Cardiac muscle cell (in vitro differentiated cells and primary cell): ENCODE data around the gene DET1.

DNA sequence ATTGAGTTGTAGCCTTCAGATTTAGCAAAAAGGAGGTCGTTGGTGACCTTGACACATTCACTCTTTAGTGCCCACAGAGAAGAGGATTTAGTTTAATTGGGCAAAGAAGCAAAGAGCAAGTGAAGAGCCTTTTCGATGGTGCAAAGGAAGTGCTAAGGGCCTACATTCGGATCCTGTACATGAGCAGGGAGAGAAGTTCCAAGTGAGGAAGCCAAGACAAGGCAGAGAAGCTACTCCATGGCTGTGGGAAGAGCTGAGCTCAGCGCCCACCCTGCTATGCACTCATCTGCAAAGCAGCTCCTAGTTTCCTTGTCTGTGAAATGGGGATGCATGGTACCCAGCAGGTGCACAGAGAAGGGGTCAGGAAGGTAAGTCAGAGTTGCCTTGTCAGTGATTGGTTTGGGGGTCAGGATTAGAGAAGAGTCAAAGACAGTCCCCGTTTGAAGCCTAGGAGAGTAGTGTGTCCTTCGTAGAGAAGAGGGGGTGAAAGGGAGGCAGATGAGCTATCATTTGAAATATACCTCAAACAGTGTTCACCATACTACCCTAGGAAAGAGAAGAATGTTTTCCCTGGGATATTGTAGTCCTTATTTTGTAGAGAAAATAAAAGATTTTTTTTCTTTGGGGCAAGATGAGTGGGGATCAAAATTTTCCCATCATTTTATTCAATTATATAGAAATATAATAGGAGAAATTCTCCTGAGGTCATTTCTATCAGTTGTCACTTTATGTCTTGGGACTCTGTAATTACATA is 126.6 kb downstream of the PDE8A start:
- RAMPAGE, long total RNA = no peak
- RRBS = no CpG with 5 or more reads among the region's 6 CpGs

GRCh38 chr15:85120421-85121139 is 138.9 kb downstream of the PDE8A start:
- RAMPAGE, long total RNA = no peak
- RRBS = no CpG with 5 or more reads among the region's 5 CpGs

GRCh38 chr15:85380232-85380469 is 252 bp upstream of the AKAP13 start:
- RAMPAGE, long total RNA = no peak
- RRBS = no CpG with 5 or more reads among the region's 10 CpGs

- RAMPAGE, long total RNA = no peak
- RRBS = no CpG with 5 or more reads among the region's 3 CpGs
Measured at GRCh38 chr15:85381571-85381799, 1.1 kb downstream of the AKAP13 start.

DNA sequence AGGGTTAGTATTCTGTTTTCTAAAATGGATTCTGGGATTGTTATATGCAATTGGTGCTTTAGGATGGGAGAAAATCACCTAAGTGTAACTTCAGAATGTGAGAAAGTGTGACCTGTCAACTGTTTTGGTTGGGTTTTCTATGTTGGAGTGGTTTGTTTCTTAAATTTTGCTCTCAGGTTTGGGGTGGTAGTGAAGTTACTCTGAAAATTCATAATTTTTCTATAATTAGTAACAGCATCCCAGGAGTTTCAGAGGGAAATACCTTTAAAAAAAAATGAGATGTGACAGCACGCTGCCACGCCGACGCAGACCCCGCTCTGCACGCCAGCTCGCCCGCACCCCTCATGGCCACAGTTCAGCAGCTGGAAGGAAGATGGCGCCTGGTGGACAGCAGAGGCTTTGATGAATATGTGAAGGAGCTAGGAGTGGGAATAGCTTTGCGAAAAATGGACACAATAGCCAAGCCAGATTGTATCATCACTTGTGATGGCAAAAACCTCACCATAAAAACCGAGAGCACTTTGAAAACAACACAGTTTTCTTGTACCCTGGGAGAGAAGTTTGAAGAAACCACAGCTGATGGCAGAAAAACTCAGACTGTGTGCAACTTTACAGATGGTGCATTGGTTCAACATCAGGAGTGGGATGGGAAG is 34.6 kb downstream of the AKAP13 start:
- RAMPAGE, long total RNA = no peak
- RRBS = no CpG with 5 or more reads among the region's 11 CpGs

DNA sequence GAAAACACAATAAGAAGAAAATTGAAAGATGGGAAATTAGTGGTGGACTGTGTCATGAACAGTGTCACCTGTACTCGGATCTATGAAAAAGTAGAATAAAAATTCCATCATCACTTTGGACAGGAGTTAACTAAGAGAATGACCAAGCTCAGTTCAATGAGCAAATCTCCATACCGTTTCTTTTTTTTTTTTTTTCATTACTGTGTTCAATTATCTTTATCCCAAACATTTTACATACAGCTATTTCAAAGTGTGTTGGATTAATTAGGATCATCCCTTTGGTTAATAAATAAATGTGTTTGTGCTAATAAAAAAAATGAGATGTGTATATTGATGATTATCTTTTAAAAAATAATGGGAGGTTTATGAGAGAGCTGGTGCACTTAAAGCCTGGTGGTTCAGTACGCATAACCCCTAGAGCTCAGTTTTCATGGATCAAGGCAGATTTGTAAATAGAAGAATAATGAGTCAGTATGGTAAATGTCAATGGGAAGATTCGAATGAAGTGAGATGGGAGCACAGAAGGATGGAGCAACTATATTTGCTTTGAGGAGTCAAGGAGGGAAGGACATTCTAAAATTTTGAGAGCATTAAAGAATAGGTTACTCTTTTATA is 35.2 kb downstream of the AKAP13 start:
- RAMPAGE, long total RNA = no peak
- RRBS = no CpG with 5 or more reads among the region's 4 CpGs

- RAMPAGE, long total RNA = no peak
- RRBS = no CpG with 5 or more reads among the region's 7 CpGs
Measured at GRCh38 chr15:85443546-85444376, 63.4 kb downstream of the AKAP13 start.

DNA sequence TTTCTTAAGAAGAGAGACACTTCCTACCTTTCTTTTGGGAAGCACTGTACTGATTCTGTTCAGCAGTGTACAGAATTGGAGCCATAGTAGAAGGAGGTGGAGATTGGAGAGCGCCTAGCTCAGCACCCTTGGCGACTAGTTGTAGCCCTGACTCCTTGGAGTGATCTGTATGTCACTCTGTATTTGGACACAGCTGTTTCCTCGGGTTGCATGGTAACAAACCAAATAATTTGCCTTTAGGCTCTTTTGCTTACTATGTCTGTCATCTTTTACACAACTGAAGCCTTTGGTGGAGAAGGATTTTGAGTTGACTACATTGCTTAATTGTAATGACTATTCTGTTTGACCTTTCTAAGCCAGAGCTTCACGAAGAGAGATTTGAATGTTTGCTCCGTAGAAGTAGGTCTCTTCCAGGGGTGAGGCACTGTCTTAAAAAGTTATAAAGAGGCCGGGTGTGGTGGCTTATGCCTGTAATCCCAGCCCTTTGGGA is 77.1 kb downstream of the AKAP13 start:
- RAMPAGE, long total RNA = no peak
- RRBS = no CpG with 5 or more reads among the region's 6 CpGs

DNA sequence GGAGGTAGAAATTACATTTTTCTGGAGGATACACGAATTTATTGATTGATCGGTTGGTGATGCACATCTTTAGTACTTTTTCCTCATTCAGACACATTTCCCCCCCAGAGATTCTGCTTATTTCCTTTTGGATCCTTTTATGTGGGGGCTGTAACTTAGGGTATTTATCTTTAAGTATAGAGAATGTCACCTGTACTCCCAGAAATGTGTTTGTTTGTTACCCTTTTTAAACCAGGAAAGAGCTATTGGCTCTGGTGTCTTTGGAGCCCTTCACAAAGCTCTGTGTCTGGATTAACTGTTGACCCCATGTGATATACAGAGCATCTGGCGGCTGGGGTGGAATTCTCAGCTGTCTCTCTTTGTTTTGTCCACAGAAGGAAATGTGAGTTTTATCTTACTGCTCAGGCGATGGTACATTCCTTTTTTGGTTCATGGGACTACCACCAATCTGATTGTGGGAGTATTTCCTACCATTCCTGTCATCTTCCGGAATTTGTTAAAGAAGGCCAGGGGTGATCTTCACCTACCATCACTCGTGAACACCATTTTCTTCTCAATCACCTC is 120.3 kb downstream of the AKAP13 start:
- RAMPAGE, long total RNA = no peak
- RRBS = no CpG with 5 or more reads among the region's 6 CpGs

DNA sequence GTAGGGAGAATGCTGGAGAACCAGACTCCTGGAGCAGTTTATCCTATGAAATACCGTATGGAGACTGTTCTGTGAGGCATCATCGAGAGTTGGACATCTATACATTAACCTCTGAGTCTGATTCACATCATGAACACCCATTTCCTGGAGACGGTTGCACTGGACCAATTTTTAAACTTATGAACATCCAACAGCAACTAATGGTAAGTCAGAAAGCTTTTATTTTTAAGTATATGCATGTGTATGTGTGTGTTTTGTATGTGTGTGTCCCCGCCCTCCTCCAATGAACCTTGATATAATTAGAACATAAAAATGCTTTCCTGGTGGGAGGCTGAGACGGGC is 194.7 kb downstream of the AKAP13 start:
- RAMPAGE, long total RNA = no peak
- RRBS = no CpG with 5 or more reads among the region's 5 CpGs

- RAMPAGE, long total RNA = no peak
- RRBS = no CpG with 5 or more reads among the region's 9 CpGs
Measured at GRCh38 chr15:85619907-85620655, 174.6 kb downstream of the KLHL25 start.

GRCh38 chr15:85621795-85622559 is 172.7 kb downstream of the KLHL25 start:
- RAMPAGE, long total RNA = no peak
- RRBS = no CpG with 5 or more reads among the region's 6 CpGs

GRCh38 chr15:85655179-85655825 is 139.4 kb downstream of the KLHL25 start:
- RAMPAGE, long total RNA = no peak
- RRBS = 60% methylated on average over 3 of the region's 13 CpGs

DNA sequence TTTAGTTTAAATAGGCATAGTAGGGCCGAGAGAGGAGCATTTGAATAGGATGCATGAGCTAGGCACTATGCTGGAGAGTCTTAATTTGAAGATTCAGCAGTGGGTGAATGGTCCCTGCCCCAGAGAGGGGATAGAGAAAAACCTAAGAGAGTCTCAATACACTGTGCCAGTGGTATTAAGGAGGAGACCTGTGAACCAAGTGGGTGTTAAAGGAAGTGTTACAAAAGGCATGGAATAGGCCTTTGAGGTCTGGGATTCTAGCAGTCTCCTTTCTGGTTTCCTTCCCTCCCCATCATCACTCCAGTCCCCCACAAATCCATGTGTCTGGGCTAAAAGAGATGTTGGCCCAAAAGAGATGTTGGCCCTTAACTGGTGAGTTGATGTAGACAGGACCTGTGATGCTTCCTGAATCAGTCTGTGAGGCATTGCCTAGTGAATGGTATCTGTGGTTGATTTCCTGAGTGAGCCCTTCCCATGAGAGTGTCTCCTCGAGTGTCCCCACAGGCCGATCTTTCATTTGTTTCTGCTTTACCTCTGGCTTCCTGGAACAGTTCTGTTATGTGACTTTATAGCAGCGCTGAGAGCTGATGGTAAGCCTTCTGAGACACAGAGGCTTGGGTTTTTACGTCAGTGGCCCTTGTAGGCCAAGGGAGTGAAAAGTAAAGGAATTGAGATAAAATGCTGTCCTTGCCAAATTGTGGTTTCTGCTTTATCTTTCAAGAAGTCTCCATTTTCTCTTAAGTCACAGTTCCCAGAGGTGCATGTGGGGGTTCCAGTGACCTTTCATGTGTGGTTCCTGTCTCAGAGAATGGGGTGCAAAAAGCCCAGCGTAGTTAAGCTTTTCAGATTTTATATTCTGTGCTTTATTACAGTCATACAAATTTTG is 87.8 kb downstream of the KLHL25 start:
- RAMPAGE, long total RNA = no peak
- RRBS = no CpG with 5 or more reads among the region's 6 CpGs

- RAMPAGE, long total RNA = no peak
- RRBS = no CpG with 5 or more reads among the region's 9 CpGs
Measured at GRCh38 chr15:85743185-85743455, 51.6 kb downstream of the KLHL25 start.

DNA sequence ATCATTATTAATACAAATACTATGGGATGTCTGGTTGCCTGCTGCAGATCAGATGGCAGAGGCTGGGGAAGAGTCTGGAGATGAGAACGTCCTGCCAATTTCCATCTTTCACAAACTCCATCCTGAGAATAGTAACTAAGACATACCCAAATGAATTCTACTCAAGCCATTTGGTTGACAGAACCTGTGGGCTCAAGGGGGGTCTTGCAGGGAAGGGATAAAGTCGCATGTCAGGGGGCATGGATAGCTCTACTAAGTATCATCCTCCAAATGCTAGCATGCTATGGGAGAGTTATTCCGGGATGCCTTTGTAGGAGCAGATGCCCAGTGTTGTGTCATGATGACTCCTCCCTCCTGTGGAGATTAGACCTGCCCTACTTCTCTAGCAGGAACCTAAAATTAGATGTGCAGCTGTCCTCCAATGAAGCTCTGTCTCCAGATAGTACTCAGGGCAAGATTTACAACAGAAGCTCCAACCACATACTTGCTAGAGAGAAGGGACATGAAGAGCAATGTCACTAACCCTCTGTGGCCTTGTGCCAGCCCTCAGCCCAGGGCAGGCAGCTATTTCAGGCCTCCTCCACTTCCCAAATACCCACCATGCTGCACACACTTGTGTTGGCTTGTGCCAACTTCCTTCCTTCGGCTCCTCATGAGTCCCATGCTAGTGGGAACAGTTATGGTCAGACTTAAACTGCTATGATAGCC is 82.5 kb downstream of the AGBL1 start:
- RAMPAGE, long total RNA = no peak
- RRBS = no CpG with 5 or more reads among the region's 4 CpGs

- RAMPAGE, long total RNA = no peak
- RRBS = no CpG with 5 or more reads among the region's 2 CpGs
Measured at GRCh38 chr15:87487525-87487920, 769.0 kb downstream of the NTRK3 start.

- RAMPAGE, long total RNA = no peak
- RRBS = 1% methylated on average over 4 of the region's 39 CpGs
Measured at GRCh38 chr15:88255594-88255907, 988 bp downstream of the NTRK3 start.

- RAMPAGE, long total RNA = no peak
- RRBS = 3% methylated on average over 11 of the region's 35 CpGs
Measured at GRCh38 chr15:88546181-88547116, at the start of gene DET1. DET1 (minus strand) TSS chr15:88546681.

- RAMPAGE, long total RNA = no peak
- RRBS = 2% methylated on average over 9 of the region's 33 CpGs
Measured at GRCh38 chr15:88604252-88604920, 16.8 kb upstream of the AEN start.